Mesangial cell (primary cell): ENCODE measurements around the gene NFYA.

GRCh38 chr6:37820665-37821218 lies 1.2 kb downstream of the ZFAND3 start:
- RAMPAGE, long total RNA, result no peak

- RAMPAGE, long total RNA, result no peak
Measured at GRCh38 chr6:37831293-37832085, 12.0 kb downstream of the ZFAND3 start.

- RAMPAGE, long total RNA, result no peak
Measured at GRCh38 chr6:37931276-37932206, 112.0 kb downstream of the ZFAND3 start.

GRCh38 chr6:38139413-38140034 lies 320.0 kb downstream of the ZFAND3 start:
- RAMPAGE, long total RNA, result no peak

- RAMPAGE, long total RNA, result no peak
Measured at GRCh38 chr6:38158419-38159186, 339.1 kb downstream of the ZFAND3 start.

DNA sequence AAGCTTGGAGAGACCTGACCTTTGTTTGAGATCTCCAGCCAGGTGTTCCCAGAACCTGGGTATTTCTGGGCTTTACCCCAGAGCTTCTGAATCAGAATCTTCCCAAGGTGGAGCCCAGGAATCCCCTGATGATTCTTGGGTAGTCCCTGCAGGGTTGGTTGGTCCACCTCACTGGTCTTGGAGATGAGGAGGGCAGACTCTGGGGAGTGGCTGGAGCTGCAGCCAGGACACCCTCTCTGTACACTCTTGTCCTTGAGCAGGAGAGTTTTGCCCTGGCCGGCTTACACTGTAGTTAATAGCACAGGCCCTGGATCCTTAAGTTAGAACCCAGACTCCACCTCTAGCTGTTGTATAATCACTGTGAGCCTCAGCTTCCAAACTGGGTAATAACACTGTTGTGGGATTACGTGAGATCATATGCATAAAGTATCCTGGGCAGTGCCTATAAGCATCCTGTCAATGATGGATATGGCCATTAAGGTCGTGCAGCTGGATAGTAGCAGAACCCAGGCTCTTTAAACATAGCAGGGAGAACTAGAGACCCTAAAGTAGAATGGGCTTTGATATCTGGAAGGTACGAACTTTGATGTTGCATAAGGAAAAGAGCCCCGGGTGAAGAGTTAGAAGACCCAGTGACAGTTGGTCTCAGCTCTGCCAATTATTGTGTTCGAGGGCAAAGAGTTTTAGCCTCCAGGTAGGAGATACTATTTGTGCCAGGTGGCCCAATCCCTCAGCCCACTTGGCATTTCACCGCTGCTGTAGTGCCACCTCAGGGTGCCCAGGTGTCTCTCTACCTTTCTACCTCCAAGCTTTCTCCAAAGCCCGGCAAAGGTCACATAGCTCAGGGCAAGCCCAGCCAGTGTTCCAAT lies 46.0 kb downstream of the KCNK5 start:
- RAMPAGE, long total RNA, result no peak

DNA sequence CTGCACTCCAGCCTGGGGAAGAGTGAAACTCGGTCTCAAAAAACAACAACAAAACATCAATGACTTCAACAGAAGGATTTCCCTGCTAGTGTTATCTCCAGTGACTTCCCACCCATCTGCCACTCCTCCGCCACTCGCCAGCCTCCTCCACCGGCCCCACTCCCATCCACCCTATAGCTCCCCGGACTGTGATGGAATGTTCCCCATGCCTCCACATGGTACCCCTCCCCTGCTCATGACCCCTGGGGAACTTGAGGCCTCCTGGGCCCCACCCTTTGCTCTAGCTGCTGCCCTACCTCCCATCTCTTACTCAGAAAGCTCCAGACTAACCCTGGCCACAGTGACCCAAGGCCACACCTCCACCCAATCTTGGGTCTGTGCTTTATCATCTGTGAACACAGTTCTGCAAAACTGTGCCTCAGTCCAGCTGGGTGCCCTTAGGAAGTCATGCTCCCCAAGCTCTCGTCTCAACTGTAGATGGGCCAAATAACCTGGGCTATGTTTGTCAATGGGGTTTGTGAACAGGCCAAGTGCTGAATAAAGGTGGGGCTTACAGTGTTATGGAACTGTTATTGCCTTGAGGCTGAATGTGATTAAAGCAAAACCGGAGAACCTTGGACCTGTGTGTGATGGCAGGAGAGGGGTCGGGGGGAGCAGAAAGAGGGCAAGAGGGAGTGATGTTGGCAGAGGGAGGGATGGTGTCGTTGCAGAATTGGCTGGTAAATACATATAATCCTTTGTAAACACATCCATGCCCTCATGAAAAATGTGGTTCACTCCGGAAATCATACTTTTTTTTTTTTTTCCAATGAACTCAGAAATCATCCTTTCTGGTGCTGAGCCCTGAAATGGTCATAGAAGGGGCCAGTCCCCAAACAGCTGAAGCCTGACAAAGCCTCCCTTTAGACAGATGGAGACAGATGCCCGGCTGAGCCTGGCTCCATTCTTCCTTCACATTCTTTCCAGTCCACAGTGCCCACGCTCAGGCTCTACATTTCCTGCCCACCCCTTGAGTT lies 41.6 kb downstream of the KCNK5 start:
- RAMPAGE, long total RNA, result no peak

GRCh38 chr6:39196562-39197250 lies 32.6 kb downstream of the KCNK5 start:
- RAMPAGE, long total RNA, result no peak

DNA sequence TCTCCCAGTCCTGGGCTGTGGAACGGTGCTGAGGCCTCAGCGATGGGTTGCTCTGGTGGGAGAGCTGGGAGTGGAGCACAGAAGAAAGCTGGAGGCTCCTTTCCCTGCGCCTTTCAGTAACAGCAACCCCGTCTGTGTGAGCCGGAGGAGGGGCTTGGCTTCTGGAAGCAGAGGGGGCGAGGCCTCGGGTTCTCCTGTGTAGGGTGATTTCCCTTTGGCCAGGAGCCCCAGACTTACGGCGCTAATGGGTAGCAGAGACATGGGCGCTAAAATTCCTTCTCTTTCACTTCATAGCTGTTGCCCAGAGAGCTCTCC lies 55.0 kb downstream of the DAAM2 start:
- RAMPAGE, long total RNA, result no peak

- RAMPAGE, long total RNA, result no peak
Measured at GRCh38 chr6:39855180-39855988, 63.2 kb downstream of the DAAM2 start.

GRCh38 chr6:39887373-39888433 lies 46.6 kb downstream of the MOCS1 start:
- RAMPAGE, long total RNA, result no peak

DNA sequence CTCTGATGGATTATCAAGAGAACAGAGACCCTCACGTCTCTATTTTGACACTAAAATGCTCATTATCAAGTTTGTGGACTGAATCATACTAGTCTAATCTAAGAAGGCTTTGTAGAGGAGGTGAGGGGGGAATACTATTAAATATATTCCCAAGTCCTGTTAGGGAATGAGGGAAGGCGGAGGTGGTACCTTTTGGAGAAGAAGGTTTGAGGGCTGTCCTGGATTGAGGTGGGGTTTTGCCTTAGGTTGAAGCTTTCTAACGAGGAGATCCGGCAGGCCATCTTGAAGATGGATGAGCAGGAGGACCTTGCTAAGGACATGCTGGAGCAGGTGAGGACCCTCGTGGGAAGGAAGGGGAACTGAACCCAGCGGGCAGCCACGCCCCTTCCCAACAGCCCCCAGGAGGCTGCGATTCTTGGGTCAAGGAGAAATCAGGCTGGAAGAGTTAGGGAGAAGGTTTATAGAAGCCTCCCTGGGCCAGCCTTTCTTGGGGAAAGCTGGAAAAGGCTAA lies 45.8 kb downstream of the MOCS1 start:
- RAMPAGE, long total RNA, result no peak

DNA sequence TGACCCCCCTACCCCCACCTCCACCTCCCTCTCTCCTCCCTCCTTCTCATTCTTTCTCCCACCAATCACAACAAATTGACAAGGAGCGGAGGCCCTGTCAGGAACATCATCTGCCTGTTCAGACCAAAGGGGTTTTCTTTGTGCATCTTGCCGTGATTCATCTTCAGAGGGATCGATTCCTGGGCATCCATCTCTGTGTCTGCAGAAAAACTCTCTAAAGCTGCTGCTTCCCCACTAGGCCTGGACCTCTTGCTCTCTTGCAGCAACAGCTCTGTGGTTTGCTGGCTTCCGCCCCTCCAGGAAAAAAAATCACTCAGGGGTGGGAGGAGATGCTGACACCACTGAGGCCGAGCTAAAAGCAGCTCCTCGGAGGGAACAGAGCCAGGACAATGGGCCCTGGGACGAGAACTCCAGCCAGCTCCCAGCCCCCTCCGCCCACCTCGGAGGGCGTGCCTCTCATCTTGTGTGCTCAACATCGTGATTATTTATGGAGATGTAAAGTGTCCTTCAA lies 53.3 kb upstream of the LRFN2 start:
- RAMPAGE, long total RNA, result no peak

GRCh38 chr6:41028305-41029119 lies 10.5 kb downstream of the UNC5CL start:
- RAMPAGE, long total RNA, result no peak

DNA sequence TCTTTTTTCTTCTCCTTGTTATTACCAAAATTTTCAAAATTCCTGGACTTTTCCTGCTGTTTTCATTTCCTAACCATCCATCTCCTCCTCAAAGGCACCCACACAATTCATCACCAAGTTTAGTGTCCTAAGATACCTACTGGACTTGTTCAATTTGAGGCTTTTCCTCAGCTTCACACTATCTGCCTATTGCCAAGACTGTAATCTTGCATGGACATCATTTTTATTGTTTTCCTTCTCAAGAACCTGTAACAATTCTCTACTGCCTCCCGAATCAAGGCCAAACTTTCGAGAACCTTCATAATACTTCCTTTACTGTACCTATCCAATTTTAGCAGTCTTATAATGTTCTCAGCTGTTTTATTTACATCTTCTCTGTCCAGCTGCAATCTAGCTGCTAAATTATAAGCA lies 7.1 kb downstream of the APOBEC2 start:
- RAMPAGE, long total RNA, result no peak

DNA sequence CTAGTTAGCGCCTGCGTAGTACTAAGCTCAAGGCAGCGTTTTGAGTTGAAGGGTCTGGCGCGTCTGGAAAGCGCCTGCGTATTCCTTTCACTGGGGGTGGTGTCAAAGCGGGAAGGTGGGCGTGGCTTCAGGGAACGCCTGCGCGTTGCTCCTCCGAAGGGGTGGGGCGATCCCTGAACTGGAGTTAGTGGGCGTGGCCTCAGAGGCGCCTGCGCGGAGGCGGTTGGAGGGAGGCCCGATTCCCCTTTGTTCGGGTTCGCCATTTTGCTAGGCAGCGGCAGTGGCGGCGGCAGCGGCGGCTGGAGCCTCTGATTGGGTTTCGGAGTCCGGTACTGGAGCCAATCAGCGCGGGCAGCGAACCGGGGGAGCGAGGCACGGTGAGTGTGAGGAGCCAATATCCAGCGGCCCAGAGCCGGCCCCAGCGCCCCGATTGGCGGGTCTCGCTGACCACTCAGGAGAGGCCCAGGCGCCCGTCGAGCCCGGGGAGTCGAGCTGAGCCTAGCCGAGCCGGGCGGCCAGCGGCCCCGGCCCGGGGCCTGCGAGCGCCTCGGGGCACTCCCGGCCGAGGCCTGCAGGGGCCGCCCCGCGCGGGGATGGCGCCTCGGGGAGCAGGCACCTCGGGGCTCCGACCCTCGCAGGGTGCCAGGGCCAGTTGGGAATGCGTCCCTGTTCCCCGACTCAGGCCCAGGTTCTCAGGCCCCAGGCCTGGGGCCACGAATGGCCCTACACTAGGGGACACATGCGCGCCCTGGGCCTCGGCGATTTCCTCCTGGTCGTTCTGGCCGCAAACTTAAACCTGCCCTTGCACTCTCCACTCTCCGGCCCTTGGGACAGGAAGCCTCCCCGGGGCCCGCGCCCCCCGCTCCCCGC lies at the start of gene NFYA:
NFYA (plus strand) TSS at position 267 of the 870 bp plus-strand sequence.
- RAMPAGE, long total RNA, result no peak

- RAMPAGE, long total RNA, result no peak
Measured at GRCh38 chr6:41073578-41074110, 870 bp downstream of the NFYA start.

DNA sequence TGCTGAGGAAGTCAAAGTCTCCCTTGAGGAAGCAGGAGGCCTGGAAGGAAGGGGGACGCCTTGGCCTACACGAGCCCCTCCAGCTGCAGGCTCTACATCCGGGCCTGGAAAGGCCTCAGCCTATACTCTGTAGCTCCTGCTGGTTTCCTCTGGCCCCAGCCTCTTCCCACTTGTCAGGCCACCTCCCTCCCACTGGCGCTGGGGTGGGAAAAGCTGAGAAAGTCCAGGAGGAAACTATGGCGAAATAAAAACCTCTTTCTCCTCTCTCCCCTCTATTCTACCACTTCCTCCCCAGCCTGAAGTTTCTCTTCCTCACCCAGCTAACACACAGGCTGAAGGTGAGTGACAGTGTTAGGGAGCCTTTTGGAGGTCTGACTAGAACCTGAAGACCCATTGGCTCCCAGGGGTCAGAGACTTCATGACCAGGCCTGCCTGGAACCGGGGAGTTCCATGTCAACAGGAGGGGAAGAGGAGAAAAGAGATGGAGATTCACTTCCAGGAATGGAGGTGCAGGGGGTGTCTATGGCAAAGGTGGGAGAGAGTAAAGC lies 14.7 kb downstream of the TREML2 start:
- RAMPAGE, long total RNA, result no peak

DNA sequence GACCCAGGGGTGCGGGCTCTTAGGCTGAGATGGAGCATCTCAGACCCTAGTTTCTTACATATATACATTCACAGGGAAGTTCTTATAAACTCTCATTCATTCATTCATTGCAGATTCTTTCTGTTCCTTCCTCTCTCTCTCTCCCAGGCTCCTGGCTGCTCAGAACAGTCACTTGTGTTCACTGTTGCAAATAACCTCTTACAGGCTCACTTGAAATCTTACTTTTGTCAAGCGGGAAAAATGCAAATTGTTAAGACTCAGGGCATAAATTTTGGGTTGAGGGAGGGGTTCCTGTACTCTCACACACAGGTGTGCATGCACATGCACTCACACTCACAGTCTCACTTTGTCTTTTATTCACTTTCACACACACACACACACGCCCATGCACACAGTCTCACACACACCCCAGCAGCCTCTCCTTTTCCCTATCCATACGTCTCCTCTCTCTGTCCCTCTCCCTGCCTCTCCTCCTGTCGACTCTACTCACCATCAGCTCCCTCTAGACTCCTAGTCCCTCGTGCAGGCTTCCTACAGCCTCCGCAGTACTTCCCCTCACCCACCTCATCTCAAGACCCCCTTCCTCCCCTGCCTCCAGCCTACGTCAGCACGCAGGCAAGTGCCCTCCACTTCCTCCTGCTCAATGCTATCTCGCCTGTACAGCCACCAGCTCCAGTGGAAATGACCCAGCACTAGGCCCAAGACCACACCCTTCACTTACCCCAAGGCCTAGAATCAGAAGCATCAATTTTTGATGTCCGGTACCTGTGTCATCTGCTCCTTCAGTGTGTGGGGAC lies 670 bp upstream of the TREML2 start:
- RAMPAGE, long total RNA, result no peak

- RAMPAGE, long total RNA, result no peak
Measured at GRCh38 chr6:41274241-41274775, 12.2 kb downstream of the TREM1 start.